Vein endothelial cell (primary cell): ENCODE measurements around a stretch of chr7.

DNA sequence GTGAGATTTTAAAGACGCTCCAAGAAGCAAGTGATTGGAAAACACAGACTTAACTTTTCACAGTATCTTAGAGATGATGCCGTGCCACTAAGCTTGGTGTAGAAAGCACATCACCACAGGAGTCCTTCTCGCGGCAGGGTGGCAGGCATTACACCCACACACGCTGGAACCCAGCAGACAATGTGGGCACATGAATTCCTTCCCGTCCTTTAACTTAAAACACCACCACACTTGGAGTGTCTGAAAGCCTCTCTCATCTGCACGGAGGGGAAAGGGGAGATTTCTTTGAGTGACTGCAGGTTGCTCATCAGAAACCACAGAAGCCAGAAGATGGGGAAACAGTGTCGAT, 254.0 kb downstream of the ELFN1 start:
- CAGE, long polyA plus RNA, result no peak

DNA sequence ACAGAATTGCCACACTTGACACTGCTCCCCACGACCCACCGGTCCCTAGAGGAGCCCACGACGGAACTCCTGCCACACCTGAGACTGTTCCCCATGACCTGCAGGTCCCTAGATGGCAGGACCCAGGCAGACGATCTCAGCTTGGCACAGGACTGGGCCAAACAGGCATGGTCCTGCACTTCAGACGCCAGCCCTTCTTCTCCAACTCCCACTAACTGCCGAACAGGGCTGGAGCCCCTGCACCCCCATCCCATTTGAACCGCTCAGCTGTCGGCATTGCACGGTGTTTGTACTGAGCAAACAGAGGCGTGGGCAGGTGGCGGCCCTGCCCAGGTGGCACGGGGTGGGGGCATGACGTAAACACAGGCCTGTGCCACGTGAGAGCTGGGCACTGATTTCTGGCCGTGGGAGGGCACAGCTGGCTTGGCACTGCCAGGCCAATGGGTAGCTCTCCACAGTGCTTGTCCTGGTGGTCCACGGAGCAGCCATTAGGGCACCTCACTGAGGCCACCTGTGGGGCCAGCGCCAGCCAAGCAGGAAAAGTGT, 258.4 kb downstream of the ELFN1 start:
- CAGE, long polyA plus RNA, result no peak

GRCh38 chr7:1943852-1944330, 273.8 kb downstream of the ELFN1 start:
- CAGE, long polyA plus RNA, result no peak

DNA sequence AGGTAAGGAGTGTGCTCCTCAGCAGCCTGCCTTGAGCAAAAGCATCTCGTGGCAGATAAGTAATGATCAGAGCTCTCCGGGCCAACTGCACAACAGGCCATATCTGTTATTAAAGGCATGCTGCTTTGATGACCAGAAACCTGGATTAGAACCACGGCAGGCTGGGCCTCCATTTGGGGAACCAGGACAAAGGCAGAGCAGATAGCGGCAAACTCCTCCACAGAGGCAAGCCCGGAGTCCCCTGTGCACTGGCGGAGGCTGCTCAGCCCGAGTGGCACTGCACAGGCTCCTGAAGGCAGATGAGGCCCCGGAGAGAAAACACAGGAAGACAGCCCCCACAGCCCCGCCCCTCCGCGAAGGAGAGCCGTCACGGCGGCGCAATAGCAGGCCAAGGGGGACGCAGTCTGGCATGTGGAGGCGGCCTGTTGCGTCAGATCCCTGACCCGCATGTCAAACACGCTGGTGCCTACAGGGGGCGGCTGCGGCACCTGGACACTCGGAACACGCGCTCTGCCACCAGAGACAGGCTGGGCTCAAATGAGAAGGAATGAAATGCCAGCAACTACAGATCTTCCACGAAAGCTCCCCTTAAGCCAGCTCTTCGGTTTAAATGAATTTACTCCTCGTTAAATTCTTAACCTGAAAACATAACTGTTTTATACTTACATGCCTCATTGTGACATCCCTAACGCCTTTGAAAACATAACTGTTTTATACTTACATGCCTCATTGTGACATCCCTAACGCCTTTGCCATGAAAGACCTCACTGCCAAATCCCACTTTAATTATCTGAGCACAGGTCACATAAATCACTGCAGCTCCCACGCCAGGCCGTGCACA, 128.5 kb downstream of the MAD1L1 start:
- CAGE, long polyA plus RNA, result no peak

GRCh38 chr7:2231941-2232752, 598 bp downstream of the MAD1L1 start:
- CAGE, long polyA plus RNA, result no peak

GRCh38 chr7:2307632-2308362, 6.4 kb downstream of the SNX8 start:
- CAGE, long polyA plus RNA, result no peak

DNA sequence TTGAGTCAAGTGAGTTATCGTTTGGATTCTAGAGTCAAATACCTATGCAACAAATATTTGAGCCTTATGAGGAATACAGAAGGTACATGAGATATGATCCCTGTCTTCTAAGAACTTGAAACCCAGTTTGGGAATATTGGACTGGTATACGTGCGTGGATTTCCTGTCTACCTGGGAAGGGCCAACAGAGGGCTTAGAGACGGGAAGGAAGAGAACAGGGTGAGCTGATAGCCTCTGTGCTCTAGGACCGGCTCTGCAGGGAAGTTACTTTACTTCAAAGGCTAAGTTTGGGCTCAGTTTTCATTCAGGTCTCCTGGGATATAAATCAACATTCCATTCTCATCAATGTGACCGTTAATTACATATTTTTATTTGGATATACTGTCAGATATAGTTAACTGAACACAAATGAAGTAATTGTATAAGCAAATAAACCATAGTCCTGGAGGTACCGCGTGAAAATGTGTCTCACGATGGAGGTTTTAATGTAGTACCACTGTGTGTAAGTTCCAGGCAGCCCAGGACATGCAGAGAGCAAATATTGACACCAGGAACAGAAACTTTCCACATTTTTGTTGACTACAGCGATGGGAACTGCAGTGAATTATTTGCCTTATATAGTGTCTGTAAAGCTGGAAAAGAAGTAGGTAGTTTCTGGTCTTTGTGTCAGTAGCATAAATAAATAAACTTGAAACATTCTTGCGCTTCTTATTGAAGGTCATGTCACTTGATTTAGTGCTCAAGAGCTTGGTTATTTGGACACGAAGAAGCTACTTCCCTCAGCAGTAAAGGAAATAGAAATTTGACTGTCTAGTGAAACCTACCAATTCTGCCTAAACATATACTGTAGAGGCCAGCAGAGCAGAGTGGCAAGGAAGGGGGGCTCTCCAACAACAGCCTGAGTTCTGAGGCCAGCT, 8.7 kb downstream of the CHST12 start:
- CAGE, long polyA plus RNA, result no peak

GRCh38 chr7:2478453-2478875, 2.3 kb upstream of the GRIFIN start:
- CAGE, long polyA plus RNA, result no peak

DNA sequence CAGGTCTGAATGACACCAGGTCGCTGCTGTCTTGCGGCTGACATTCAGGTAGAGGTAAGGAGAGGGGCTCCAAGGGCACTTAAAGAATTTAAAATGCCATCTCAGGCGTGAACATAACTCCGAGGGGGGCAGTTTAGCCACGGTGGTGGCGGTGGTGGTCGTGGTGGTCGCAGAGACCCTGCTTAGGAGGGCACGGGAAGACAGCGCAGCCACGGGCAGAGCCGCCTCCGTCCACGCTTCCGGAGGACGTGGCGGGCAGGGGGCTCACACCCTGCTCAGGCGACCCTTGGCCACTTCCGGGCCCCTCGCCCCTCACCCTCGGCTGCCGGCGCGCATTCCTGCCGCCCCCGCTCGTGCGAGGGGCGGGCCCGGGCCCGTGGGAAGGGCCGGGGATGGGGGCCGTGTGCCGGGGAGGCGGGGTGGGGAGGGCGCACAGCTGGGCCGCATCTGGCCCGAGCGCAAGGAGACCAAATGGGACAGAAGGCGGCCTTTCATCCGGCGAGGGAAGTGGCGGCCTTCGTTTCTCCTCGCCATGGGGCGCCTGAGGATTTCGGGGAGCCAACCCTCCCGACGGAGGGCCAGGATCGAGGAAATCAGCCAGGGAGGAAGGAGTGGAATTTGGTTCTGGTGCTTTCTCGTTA, 909 bp upstream of the LFNG start:
- CAGE, long polyA plus RNA, result no peak

DNA sequence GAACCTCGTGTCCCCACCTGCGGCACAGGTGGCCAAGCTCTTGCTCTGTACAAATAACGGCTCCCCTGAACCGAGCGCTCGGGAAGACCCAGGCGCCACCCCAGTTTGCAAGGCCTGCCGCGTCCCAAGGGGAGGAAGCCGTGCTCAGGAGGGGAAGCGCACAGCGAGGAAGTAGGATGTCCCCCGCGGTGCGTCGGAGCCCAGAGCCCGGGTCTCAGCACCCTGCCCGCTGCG, 471 bp upstream of the LFNG start:
- CAGE, long polyA plus RNA, result no peak

GRCh38 chr7:2521890-2522749, 2.5 kb downstream of the LFNG start:
- CAGE, long polyA plus RNA, result no peak

DNA sequence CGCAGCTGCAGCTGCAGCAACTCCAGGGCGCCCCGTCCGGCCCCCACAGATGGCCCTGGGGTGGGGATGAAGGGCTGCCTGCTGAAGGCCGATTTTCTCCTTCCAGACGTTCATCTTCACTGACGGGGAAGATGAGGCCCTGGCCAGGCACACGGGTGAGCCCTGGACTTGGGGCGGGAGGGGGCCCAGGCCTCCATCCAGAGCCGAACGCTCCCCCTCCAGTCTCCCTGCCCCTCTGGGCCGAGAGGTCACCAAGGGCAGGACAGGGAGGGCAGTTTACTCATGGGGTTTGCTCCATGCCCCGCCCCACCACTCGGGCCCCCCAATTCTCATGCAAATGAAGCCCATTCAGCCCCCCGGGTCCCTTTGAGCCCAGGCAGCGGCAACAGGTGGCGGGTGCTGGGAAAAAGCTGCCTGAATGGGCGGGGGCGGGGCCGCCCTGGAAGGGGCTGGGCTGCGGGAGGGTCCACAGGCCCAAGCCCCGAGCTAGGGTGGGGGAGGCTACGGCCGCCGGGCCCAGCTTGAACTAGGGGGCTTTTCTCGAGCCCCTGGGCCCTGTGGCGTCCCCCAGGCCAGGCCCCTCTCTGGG, 5.1 kb downstream of the LFNG start:
- CAGE, long polyA plus RNA, result no peak

- CAGE, long polyA plus RNA, result no peak
Observed at GRCh38 chr7:2539542-2540500, 15.5 kb downstream of the BRAT1 start.

- CAGE, long polyA plus RNA, result no peak
Observed at GRCh38 chr7:2565033-2565455, 6.3 kb downstream of the IQCE start.

DNA sequence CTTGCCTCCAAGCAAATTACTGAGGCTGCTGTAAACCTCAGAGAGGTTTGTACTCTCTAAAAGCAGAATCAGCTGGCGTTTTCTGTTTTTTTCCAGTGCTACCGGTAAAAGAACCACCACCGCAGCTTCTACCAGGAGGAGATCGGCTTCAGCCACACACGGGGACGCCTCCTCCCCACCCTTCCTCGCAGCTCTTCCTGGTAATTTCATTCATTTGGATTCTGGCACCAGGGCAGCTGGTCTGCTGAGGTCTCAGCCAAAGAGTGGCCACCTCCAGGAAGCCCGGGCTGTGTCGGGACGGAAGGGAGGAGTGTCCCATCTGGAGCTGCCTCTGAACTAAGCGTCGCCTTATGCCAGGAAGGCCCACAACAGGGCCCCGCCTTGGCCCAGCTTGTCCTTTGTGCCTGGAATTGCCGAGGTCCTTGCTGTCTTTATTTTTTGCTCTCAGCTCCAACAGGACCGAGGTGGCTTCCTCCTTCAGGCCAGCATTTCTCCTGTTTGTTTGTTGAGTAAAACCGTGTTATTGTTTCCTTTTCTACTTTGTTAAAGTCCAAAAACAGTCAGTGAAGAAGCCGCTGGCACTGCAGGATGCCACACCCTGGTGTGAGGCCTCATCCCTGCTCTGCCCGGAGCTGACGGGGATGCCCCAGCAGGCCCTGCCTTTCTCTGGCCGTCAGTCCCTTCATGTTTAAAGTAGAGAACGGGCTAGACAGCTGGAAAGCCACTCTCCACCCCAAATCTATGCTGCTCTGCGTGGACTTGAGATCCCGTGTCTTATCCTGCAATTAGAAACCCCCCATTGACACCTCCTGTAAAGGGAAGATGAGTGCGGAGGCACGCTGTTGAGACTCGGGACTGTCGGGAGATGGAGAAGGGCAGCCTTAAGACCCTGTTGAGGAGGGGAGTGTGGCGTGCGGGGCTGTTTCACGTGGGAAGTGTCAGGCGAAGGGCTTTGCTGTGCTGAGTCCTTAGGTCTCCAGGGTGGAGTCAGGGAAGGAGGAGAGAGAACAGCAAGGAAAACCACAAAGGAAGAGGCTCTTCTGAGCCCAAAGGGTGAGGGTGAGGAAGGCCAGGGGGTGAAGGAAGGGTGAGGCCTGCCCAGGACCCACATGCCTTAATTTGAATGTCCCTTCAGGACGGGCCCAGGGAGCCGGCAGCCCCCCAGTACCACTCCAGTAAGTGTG, 24.4 kb upstream of the TTYH3 start:
- CAGE, long polyA plus RNA, result no peak

- CAGE, long polyA plus RNA, result no peak
Observed at GRCh38 chr7:2610128-2610855, 21.5 kb upstream of the TTYH3 start.

DNA sequence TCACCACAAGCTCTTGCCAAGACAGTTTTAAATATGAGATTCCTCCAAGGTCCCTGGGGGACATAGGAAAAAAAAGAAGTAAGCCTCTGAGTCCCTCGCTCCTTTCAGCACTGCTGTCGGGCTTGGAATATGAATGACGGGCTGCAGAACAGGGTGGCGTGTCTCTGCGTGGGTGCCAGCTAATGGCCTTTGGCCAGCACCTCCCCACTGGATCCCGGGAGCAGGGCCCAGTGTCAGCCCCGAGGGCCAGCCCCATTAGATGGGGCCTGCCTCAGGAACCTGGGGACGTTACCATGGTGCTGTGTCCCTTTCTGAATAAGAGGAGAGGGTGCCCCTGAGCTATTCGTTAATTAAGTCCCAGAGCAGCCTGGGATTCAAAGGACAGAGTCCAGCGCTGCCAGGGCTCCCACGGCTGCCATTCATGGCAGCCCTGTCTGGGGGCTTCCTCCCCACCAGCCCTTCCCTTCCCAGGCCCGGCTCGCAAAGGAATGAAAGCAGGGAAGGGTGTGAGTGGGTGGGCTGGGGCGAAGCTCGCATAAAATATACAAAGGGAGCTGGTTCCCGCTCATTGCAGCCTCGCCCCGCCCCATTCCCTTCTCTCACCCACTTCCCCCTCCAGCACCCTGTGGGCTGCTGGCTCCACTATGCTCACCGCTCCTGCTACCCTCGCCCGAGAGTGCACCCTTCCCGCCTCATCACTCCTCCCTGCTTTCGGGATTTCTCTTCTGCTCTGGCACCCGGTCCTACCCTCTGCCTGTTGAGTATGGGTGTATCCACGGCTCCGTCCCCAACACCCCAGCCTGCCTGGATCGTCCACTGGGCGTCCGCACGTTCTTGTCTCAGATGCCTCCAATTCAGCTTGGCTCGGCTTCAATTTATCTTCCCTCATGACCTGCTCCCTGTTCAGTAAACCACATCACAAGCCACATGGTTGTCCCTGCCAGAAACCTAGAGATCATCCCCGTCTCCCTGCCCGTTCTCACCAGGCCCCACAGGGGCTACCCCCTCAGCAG, 14.6 kb upstream of the TTYH3 start:
- CAGE, long polyA plus RNA, result no peak

DNA sequence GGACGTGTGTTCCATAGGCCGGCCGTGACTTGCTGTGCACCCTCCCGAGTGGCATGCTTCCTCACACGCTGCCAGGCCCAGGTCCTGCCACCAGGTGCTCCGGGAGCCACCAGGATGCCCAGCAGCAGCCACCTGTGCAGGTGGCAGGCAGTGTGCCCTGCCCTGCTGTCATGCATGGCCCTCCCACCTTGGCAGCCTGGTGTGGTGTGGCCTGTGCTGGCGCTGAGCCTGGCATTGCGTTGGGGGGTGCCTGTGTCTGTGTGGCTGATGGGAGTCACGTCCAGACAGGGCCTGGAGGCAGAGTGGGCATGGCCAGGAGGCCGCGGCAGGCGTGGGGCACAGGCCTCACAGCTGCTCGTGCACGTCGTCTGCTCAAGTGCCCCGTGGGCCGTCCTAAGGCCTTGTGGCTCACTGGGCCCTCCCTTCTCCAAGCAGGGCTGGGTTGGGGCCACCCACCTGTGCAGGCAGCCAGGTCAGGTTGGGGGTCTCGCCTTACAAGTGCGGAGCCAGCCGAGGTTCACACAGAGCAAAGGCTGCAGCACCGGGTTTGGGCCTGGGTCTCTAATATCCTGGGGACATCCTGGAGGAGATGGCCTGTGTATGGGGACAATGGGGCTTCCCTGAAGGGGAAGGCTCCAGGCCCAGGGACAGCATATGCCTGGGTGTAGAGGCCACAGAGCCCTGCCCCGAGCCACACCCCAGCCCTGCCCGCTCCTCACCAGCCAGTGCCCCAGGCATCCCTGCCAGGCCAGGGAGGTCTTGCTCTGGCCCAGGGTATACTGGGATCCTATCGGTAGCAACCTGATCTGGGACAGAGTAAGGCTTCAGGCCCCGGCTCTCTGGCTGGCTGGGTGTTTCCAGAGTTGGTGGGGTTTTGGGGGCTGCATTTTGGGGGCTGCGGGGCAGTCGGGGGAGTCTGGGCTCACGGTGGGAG, 8.9 kb downstream of the TTYH3 start:
- CAGE, long polyA plus RNA, result no peak

DNA sequence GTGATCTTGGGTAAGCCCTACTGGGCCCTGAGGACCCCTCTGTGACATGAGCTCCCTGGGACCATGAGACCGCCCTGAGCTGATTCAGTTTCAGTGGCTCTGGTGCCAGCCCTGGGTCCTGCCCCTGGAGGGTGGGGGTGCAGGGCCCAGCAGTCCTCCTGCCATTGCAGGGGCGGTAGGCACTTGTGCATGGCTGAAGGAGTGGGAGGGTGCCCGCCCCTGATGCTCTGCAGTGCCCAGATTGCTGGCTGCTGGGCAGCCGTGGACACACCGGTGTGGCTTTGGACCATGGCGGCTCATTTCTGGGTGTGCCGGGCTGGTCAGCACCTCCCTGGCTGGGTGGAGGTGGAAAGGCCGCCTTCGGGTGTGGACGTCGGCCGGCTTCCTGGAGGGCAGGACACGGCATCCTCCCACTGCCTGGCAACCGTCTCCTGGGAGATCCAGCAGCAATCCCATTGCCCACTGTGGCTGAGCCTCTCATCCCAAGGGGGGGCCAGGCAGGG, 12.7 kb downstream of the TTYH3 start:
- CAGE, long polyA plus RNA, result no peak

- CAGE, long polyA plus RNA, result no peak
Observed at GRCh38 chr7:2729845-2730430, 41.9 kb downstream of the AMZ1 start.